ENCODE measurements around the genes NUTM2A and LIPJ.

- PRO-cap, 2 experiments: no peak in any of the 2 experiments
These were observed 34.6 kb downstream of the GLUD1 start for GRCh38 chr10:87059919-87060590.

DNA sequence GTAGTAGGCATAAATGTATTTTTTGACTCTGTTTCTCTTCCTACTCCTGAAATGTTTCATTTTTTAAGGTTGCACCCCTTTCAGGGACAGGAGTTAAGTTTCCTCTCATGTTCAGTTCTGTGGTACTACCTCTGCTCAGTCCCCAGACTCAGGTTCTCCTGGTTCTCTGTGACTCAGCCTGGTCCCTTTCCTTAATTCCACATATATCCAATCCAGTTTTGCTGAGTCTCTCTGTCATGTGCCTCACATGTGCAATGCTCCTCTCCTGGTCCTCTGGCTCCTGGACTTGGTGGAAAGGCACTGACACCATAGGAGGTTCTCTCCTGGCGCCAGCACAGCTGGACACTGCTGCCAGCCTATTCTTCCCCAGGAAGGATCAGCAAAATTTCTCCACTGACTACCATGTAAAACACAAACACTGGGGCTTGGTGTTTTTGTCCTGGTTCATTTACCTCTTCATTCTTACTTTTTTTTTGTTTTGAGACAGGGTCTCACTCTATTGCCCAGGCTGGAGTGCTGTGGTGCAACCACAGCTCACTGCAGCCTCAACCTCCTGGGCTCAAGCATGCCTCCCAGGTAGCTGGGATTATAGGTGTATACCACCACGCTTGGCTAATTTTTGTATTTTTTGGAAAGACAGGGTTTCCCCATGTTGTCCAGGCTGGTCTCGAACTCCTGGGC, 27.7 kb downstream of the GLUD1 start:
- PRO-cap, 2 experiments: no peak in any of the 2 experiments

- PRO-cap, 2 experiments: peak in 1 of 2 experiments; most common minus-strand start chr10:87084107 (in 1)
These were observed 10.8 kb downstream of the GLUD1 start for GRCh38 chr10:87083733-87084266.

DNA sequence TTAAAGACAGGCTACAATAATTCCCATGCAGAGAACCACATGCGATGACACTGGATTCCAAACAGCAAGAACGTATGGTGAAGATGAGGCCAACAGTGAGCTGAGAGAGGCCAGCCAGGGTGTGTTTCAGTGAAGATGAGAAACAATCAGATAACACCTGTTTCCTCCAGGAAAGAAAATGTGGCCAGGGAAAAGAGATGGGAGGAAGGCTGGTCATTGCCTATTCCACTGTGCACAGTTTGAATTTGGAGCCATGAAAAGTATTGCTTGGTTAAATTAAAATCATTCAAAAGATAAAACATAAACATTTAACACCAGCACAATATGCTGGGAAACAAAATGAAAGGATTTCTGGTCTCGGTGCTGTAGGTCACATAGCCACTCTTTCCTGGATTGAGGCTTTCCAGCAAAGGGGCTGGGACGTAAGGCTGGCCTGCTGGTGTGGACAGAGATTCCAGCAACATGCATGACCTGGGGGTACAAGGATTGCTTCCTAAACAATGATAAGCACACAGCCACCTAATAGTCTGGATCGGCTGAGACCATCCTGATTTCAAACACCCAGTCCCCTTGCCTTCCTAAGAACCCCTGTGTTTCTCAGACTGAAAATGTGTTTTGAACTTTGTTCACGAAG, at the start of gene NUTM2A:
NUTM2A (plus strand) TSS at position 346 of the 634 bp plus-strand sequence.
- PRO-cap, 2 experiments: no peak in any of the 2 experiments

GRCh38 chr10:87532373-87532681, 27.6 kb downstream of the MINPP1 start:
- PRO-cap, 2 experiments: no peak in any of the 2 experiments

DNA sequence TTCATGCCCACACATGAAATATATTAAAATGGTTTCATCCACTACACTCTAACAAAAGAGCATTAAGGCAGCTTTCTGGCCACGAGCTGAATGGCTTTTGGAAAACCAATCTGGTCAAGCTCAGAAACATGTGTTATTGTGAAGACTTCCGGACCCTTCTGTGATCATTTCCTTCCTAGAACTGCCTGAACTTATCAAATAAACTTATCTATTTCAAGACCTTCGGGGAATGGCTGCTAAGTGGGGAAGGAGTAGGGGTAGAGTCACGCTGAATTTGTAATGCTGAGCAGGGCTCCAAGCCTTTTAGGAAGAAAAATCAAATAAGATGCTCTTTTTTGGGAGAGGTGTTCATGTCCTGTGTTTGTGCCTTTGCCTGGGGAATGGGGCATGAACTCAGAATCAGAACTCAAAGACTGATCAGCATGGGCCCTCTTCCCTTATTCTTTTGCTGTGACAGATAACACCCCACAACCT, 56.7 kb downstream of the PAPSS2 start:
- PRO-cap, 2 experiments: peak in 1 of 2 experiments; most common plus-strand start position 239 of the sequence (in 1); most common minus-strand start position 92 of the sequence (in 1)

DNA sequence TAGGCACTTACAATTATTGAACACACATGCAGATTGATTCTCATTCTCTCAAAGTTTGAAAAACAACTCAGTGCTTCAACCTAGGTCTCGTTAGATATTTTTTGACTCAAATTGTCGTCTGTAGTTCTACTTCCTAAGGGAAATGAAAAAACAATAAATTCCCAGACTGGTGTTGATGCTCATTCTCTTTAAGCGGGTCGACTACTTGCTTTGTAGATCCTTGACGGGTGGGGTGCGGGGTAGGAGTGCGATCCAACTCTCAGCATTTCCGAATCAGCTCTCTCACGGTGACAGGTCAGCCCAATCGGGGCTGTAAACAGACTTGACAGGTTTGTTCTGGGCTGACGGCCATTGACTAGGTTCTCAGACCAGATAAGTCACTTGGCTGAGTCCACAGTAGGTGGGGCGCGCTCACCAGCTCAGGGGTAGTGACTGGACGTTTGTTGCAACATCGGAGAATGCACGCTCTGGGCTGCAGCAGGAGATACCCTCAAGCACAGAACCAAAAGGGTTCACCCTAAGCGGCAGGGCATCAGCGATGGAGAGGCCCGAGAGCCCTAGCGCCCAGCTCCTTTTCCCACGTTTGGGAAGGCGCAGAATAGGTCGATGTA, 1.9 kb downstream of the KLLN start:
- PRO-cap, 2 experiments: no peak in any of the 2 experiments

DNA sequence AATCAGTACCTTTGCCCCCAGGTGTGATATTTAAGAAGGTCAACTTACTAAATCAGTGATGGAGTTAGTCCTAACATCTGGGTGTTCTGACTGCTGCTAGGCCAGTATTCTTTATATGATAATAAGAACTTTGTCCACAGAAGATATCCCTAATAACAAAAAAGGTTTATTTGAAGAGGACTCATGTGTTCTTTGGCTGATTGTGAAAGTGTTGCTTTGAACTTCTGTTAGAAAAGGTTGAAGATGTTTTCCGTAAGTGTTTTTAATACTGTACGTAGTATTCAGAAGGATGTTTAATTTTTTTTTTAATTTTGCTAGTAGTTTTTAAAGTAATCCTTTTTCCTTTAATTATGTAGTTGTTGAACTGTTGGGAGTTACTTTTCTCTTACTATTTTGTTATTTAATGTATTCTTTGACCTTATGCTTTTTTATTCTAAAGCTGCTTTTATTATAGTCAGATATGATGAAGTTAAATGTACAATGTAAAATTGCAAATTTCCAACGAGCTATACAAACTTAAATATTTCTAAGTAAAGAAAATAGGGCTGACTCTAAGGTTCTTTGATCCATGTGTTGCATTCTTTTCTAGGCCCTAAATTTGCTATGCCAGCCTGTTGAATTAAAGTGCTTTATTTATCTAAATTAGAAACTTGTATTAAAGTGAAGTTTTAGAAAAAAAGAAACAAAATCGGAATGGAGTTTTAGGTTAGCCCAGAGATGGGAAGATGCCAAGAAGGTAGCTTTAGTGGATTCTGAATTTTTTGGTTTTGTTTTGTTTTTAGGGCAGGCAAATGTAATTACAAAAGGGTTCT, 10.5 kb downstream of the PTEN start:
- PRO-cap, 2 experiments: no peak in any of the 2 experiments

- PRO-cap, 2 experiments: no peak in any of the 2 experiments
These were observed 88.7 kb downstream of the PTEN start for GRCh38 chr10:87951903-87952793.

DNA sequence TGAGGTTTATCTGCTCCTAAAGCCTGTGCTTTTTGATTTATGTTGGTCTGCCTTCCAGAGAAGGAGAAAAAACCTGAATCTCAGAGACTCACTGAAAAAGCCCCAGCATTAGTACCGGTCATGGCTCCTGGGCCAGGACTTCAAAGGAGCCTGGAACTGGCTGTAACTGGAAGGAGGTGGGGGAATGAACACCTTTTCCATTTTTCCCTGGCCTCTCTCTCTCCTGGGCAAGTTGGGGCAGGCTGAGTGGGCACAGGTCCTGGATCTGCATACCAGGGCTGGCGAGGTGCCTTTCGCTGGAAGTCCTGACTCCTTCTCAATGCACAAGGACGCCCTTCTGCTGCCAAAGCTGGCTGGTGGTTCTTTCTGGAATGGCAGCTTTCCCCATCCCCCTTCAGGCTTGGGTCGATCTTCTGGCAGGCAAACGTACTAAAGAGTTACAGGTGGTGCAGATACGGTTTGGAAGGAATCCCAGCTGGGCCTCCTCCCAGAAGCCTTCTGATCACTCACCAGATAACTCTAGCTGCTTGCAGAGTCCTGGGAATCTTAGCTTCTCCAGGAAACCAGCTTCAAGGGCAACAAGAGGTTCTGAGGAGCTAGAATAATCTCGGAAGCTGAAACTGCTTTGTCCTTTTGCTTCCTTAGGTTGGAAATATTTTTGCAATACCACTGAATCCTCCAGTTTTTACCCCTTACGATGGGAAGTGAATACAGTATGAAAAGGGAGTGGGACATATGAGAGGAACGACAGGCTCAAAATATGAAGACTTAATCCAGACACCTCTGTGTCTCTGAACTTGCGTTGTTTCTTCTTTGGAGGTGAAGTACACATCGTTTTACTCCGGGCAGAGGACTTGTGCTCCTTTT, 268.4 kb downstream of the PTEN start:
- PRO-cap, 2 experiments: no peak in any of the 2 experiments

GRCh38 chr10:88148174-88148373, 284.6 kb downstream of the PTEN start:
- PRO-cap, 2 experiments: no peak in any of the 2 experiments

DNA sequence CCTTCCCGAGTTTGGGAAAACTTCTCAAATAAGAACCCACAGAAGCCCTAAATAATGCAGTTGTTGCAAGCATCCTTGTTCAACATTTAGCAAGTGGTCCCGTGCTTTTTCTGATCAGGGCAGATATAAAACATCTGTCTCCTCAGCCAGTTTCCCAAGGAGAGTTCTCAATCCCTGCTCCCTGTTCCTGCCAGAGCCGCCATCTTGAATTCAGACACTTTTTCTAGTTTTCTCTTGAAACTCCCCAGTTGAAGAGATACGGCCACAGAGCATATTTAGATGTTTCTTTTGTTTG, 349.9 kb downstream of the PTEN start:
- PRO-cap, 2 experiments: no peak in any of the 2 experiments

DNA sequence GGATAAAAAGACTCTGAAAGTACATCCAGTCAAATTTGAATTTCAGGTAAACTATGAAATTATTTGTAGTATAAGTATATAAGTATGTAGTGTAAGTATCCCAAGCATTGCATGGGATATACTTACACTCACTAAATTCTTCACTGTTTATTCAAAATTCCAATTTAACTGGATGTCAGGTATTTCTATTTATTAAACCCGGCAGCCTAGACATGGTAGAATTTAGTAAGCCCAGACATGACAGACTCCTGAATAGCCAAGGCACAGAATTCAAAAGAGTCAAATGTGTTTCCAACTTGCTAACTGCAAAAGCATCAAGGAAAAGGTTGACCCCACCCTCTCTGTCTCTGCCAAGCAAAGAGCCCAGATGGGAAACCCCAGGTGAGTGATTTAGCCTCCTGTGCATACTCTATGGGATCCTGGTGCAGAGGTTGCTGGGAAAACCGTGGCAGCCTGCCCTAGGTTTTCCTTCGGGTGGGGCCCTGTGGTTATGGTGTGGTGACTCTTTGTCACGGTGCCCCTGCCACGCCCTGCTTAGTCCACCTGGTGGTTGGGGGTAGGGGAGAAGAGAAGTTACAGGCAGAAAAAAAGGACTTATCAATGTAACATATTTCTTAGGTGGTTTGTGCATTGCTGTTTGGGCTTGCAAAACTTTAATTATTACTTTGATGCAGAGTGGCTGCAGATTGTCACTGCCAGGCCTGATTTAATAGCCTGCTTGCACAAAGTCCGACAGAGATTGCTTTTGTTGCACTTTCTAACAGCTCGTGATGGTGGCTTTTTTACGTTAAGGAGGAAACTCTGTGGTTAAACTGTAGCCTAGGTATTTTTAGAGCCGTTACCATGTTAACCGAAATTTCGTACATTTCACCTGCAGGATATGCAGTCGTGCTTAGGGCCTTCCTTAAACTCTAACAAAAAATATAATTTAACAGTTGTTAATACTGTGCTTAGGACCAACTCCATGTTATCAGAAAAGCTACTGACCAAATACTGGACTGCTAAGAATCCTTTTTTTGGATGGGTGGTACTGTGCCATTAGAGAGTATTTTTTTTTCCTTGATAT, 197.5 kb downstream of the RNLS start:
- PRO-cap, 2 experiments: no peak in any of the 2 experiments

DNA sequence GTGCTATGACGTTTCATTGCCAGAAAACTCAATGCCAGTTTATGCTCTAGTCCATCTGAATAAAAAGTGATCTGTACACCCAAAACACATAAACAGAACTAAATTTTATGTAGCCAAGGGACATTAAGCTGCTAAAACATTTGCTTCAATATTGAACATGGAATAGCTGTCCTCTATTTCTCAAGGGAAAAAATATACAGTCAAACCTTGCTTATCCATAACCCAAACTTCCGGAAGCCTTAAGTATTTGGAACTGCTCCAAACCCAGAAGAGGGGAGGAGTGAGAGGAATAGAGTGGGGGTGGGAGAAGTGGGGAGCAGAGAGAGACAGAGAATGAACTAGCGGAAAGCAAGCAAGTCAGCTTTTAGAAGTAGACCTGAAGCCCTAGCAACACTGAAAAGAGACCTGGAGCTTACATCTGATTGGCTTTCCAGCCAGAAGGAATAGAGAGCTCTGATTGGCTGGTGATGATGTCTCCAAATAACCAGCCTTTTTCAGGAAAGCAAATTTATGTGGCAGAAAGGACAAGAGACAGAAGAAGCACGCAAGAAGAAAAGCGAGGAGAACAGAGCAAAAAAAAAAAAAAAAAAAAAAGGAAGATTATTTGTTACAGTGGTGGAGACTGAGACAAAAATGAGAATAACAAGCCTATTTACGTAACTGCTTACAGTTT, 196.1 kb downstream of the RNLS start:
- PRO-cap, 2 experiments: peak in 1 of 2 experiments; most common plus-strand start position 518 of the sequence (in 1); most common minus-strand start position 335 of the sequence (in 1)

GRCh38 chr10:88586597-88587014, at the start of gene LIPJ:
Gene LIPJ, plus strand, starts transcription at chr10:88586762.
- PRO-cap, 2 experiments: no peak in any of the 2 experiments

- PRO-cap, 2 experiments: no peak in any of the 2 experiments
These were observed 23.8 kb downstream of the LIPM start for GRCh38 chr10:88826197-88826886.

- PRO-cap, 2 experiments: no peak in any of the 2 experiments
These were observed 3.4 kb downstream of the STAMBPL1 start for GRCh38 chr10:88883329-88883902.

- PRO-cap, 2 experiments: no peak in any of the 2 experiments
These were observed 18.9 kb upstream of the FAS start for GRCh38 chr10:88971538-88972159.

- PRO-cap, 2 experiments: no peak in any of the 2 experiments
These were observed 10.4 kb upstream of the FAS start for GRCh38 chr10:88980169-88980674.

- PRO-cap, 2 experiments: no peak in any of the 2 experiments
These were observed 8.2 kb upstream of the FAS start for GRCh38 chr10:88982317-88982800.

All from cerebral cortex (tissue), 2 donors.